ENCODE measurements around the genes COL19A1 and COL9A1.

GRCh38 chr6:53855063-53856007, 60.5 kb downstream of the LRRC1 start:
- PRO-cap = no peak

DNA sequence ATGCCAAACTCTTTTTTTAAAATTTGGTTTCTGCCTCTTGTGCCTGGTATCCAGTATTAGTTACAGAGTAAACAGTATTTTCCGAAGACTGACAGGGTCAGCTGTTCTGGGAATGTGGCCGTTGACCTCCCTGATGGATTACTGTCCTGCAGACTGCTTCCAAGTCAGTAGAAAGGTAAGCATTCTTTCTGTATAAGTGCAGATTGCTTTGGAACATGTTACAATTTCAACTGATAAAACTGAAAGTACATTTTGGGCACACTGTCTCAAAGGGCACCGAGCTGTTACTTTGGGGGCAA, 100.4 kb upstream of the MLIP start:
- PRO-cap = no peak

DNA sequence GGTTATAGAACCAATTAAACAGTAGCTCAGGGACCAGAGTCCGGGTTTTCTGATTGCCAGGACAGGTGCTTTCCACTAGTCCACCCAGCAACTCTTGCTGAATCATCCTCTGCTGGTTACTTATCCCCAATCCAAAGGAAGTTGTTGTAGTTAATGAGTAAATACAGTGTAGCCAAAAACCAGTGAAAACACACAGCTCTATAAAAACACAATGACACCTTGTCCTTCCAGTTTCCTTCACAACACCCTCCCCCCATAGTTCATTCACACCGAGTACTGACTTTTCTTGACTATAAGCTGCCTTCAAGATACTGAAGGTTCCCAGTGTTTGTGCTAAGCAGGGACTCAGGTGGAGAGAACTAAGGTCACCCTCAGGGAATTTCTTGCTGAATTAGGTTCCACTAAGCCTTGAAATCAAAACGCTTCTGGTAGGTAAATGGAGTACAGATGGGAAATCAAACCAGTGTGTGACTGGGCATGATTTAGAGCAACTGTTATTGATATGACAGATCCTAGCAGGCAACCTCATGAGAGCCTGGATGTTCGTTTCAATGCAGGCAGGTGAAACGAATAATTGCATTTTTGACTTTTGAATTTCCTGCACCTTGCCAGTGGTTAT, 593 bp upstream of the TINAG start:
- PRO-cap = unidirectional peak, minus-strand start at position 96 of the sequence

- PRO-cap = no peak
Observed at GRCh38 chr6:54801663-54802272, 44.8 kb upstream of the FAM83B start.

GRCh38 chr6:54961275-54962234, 115.0 kb downstream of the FAM83B start:
- PRO-cap = no peak

DNA sequence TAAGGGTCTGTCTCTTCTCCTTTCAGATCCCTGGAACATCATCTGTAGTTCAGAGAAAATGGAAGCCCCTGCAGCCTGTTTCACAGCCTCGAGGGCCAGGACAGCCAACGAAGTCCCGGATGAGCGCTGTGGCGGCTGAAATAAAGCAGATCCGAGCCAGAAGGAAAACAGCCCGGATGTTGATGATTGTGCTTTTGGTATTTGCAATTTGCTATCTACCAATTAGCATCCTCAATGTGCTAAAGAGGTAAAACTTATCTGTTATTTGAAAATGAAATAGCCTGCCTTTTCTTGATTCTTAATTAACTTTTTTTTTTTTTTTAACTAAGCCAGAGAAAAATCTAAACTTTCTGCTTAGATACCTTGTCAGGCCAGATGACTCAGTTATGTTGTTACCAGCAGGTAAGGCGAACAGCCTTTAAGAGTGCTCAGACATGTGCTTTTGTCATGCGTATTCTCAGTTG, 49.9 kb upstream of the GFRAL start:
- PRO-cap = no peak

DNA sequence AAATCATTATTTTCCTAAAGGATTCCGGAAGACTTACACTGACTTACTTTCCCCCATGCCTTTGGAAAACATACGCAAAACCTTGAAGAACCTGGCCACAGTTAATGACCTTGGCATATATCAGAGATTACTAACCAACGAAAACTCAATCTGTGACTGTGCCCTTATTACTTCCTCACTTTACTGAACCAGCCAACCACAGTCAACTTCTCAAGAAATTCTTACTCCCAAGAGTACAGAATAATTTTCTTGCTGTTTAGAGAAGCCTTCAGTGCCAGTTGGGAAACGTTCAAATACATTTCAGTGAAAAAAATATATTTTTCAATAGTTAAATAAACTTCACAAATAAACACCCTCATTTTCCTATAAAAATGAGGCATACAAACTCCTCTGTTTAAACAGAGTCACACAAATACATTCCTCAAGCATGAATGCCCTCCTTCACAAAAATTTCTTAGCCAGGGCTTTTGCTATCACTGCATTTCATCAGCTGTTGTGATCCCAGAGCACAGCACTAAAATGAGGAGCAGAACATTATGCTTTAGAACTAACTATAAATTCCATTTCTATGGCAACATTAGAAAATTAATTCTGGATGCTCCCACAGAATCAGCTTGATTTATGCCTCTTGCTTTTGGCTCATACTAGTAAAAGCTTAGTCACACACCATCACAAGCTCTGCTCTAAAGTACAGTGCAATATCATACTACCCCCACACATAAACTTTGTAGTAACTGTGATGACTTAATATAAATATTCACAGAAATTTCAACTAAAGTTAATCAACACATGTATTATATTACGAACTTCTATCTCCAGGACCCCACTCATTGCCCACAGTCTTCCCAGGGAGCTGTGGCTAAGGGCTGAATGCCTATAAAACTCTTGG, 277.8 kb upstream of the COL21A1 start:
- PRO-cap = unidirectional peak, minus-strand start at position 521 of the sequence

DNA sequence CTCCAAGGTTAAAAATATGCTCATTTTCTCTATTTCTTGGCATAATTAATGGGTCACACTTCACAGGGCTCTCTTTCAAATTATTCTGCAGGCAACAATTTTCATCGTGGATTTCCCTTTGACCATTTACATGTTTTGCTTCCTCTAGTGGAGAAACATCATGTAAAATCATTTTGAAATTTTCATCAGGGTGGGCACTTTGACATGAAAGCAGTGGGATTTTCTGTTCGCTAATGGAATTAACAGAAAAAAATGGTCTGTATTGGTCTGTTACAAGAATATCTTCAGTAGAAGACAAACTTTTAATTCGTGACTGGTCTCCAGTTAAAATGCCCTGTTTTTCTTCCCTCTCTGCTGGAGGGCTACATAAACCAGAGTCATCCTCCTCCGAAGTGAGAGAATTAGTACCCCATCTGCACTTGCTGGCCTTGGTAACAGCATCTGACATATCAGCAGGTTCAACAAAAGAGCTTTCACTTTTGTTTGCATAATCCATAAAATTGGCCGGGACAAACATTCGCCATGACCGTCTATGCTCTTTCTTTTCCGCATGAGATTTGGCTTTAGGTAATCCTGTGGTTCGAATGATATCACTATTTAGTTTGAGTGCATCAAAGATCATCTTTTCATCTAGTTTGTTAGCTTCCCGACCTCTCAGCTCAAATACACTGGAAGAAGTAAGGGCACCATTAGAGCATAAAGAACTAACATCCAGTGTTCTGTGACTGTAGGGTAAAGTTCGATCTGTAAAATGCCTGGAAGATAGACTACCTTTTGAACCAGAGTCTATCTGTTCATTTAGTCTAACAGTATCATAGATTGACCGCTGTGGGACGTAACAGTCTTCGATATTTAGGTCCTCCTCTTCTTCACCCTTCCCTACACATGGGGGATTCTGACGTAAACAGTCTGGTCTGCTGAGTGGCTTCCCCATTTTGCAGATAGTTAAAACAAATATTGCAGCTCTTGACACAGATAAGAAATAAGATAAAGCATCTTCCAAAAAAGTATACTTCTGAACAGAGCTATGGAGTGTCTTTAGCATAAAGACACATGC, 293.6 kb upstream of the COL21A1 start:
- PRO-cap = bidirectional peak, plus-strand start at position 490 of the sequence, minus-strand start at position 434 of the sequence

DNA sequence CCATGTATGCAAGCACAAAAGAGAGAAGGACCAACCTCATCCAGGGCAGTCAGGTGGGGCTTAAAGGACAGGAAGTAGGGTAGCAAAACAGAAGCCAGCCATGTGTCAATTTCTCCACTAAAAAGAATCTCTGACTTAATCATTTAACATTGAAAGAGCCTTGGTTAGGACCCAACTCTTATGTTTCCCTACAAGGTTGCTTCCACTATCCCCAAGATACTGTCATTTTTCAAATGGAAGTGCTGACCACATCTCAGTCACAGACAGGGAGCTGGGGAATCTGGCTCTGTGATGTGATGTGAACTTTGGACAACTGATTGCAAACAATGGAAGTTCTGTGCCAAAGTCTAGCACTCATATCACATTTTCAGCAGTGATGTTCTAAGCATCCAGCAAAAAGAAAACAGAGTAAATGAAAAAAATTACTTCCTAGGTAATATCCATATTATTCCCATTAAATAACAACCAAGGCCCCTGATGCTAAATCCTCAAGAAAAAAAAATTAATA, 214.2 kb downstream of the DST start:
- PRO-cap = no peak

DNA sequence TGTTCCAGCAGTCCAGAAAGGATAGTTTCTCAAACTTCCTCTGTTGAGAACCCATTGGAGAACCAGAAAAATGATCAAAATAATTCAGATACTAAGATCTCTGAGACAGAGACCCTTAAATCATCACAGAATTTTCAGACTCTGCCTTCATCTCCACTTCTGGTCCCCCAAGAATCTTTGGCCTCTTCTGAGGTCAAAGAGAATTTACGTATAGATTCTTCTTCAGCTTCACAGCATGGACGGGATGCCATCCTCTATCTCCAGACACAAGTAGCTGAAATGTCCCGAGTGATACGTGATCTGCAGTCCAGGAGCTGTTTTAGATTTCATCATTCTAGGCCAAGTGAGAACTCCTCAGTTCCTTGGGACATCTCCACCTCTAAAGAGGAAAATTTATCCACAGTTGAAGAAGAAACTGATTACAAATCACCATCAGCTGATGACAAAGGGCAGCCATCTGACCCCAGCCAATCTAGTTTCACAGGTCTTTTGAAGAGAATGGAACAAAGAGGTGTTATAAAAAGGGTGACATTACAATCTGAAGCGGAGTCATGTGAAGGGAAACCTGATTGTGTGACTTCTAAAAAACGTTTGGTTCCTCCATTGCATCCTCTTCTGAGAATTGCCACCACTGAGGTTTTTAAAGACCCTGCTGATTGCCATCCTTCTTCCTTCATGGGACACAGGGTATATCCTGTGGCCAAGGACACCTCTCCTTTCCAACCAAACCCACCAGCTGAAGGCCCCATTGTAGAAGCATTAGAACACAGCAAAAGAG, 10.9 kb downstream of the ZNF451 start:
- PRO-cap = no peak

- PRO-cap = no peak
Observed at GRCh38 chr6:57263230-57263924, 41.3 kb upstream of the RAB23 start.

- PRO-cap = no peak
Observed at GRCh38 chr6:57320959-57321597, 3.6 kb downstream of the PRIM2 start.

DNA sequence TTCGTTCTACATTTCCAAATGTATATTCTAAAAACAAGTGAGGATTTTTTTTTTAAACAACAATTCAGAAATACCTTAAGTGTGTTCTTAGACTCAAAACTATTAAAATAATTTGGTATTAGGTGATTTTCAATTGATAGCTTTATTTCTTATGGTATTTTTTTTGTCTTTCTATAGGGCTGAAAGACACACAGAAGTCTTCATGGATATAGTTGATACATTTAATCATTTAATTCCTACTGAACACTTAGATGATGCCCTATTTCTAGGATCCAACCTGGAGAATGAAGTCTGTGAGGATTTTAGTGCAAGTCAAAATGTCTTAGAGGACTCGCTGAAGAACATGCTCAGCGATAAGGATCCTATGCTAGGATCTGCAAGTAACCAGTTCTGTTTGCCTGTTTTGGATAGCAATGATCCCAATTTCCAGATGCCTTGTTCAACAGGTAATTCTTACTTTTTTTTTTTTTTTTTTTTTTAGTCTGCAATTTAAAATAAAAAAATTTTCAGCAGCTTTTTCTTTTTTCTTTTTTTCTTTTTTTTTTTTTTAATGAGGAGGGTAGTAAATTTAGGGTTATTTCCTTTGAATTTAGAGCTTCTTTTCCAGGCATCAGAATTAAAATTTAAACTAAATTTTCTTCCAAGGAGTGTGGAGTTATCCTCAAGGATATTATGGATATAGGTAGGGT, 10.9 kb downstream of the PHF3 start:
- PRO-cap = no peak

GRCh38 chr6:68575866-68576446, 59.1 kb upstream of the ADGRB3 start:
- PRO-cap = no peak

DNA sequence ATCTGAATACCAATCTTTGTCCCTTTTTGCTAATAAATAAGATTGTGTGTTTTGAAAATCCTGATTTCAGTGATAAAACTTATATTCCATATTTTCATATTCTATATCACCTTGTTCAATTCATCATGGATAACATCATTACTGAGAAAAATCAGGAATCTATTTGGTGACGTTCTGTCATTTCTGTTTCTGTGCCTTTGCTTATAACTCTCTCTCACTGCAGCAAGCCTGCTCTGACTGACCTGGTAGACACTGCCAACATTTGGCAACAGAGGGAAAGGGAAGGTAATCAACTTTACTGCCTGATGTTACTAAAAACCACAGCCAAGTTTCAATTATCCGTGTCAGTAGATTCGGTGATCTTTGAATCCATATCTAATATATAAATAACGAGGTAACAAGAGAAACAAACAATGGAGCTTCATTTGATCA, 502.0 kb downstream of the LMBRD1 start:
- PRO-cap = no peak

- PRO-cap = no peak
Observed at GRCh38 chr6:69790558-69790929, 6.3 kb downstream of the LMBRD1 start.

DNA sequence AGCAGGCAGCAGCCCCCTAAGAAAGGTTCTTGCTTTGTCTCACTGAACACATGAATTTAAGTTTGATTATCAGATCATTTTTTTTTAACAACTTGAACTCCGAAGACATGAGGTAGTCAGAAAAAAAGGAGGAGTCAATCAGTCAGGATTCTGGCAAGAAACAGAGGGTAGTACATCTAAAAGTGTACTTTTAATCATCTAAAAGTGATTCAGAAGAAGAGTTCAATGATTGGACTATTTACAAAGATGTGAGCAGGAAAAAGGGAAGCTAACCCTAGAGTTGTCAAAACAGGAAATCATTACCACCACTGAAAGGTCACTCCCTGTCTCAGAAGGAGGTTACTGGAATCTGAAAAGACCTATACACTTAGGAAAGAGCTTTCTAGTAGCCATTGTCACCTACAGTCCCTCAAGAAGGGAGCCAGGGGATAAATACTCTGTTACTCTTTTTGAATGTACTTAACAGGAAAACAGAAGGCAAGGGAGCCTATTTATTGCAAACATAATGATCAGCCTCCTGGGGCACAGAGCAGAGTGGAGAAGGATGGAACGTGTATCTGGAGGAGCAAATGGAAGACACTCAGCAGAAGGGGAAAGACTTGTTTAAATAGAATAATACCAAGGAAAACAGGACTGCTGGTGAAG, 16.7 kb upstream of the LMBRD1 start:
- PRO-cap = no peak

- PRO-cap = no peak
Observed at GRCh38 chr6:69816003-69816330, 19.2 kb upstream of the LMBRD1 start.

GRCh38 chr6:69866113-69866744, at the start of gene COL19A1:
Gene COL19A1, plus strand, starts transcription at chr6:69866556.
- PRO-cap = unidirectional peak, minus-strand start at chr6:69866689

GRCh38 chr6:70302810-70303250, at the start of gene COL9A1:
Gene COL9A1, minus strand, starts transcription at chr6:70303084.
- PRO-cap = no peak

Data from bile duct (tissue), 1 donor.